OCI-LY7 (cell line): ENCODE data around the genes IQCM and SH3D19.

DNA sequence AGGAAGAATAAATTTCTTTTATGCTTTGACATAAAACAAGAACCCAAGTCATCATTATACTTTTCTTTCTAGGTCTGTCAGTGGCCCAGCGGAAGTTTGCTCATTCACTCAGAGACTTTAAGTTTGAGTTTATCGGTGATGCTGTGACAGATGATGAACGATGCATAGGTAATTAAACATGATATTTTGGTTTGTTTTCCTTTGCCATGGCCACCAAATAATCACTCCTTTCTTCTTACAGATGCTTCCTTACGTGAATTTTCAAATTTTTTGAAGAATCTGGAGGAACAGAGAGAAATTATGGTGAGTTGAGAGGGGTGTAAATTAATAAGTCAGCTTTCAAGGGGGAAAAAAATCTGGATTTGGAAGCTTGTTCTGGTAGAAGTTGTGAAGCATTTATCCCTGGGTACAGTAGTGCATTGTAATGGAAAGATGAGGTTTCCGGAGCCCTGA lies 90.8 kb downstream of the ARHGAP10 start:
- PRO-cap, result no peak
- RAMPAGE, long total RNA, result no peak

DNA sequence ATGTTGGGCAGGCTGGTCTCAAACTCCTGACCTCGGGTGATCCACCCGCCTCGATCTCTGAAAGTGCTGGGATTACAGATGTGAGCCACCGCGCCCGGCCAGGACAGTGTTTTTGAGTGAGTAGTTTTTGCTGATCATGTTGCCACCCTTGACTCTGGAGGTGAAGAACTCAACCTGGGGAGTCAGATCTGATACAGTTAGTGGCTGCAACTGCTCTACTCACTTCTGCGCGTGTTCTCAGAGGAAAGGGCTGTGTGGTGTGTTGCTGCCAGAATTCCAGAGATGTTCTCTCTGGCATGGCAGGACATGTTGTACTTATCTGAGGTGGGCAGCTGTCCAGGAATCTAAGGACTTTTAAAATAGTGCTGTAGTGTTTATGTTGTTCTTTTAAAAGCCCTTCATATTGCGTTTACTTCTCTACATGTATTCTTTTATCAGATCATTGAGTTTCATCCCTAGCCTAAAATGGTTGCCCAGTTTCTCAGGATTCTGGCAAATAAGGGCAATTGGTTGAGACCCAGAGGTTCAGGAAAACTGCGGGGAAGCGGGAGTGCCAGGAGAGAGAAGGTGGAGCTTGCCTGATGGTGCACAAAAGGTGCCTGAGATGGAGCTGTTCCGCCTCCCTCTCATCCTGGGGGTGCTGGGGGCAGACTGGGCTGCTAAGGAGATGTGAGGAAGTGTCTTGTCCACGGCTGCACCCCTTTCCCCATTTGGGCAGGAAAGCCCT lies 97.7 kb downstream of the ARHGAP10 start:
- PRO-cap, result no peak
- RAMPAGE, long total RNA, result no peak

- PRO-cap, result no peak
- RAMPAGE, long total RNA, result no peak
These were observed 237.5 kb downstream of the ARHGAP10 start for GRCh38 chr4:147969367-147969874.

GRCh38 chr4:148191948-148192758 lies 250.1 kb downstream of the NR3C2 start:
- PRO-cap, result no peak
- RAMPAGE, long total RNA, result no peak

GRCh38 chr4:148273414-148274032 lies 168.7 kb downstream of the NR3C2 start:
- PRO-cap, result no peak
- RAMPAGE, long total RNA, result no peak

DNA sequence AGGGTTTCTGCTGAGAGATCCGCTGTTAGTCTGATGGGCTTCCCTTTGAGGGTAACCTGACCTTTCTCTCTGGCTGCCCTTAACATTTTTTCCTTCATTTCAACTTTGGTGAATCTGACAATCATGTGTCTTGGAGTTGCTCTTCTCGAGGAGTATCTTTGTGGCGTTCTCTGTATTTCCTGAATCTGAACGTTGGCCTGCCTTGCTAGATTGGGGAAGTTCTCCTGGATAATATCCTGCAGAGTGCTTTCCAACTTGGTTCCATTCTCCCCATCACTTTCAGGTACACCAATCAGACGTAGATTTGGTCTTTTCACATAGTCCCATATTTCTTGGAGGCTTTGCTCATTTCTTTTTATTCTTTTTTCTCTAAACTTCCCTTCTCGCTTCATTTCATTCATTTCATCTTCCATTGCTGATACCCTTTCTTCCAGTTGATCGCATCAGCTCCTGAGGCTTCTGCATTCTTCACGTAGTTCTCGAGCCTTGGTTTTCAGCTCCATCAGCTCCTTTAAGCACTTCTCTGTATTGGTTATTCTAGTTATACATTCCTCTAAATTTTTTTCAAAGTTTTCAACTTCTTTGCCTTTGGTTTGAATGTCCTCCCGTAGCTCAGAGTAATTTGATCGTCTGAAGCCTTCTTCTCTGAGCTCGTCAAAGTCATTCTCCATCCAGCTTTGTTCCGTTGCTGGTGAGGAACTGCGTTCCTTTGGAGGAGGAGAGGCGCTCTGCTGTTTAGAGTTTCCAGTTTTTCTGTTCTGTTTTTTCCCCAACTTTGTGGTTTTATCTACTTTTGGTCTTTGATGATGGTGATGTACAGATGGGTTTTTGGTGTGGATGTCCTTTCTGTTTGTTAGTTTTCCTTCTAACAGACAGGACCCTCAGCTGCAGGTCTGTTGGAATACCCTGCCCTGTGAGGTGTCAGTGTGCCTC lies 119.7 kb downstream of the NR3C2 start:
- PRO-cap, result no peak
- RAMPAGE, long total RNA, result no peak

DNA sequence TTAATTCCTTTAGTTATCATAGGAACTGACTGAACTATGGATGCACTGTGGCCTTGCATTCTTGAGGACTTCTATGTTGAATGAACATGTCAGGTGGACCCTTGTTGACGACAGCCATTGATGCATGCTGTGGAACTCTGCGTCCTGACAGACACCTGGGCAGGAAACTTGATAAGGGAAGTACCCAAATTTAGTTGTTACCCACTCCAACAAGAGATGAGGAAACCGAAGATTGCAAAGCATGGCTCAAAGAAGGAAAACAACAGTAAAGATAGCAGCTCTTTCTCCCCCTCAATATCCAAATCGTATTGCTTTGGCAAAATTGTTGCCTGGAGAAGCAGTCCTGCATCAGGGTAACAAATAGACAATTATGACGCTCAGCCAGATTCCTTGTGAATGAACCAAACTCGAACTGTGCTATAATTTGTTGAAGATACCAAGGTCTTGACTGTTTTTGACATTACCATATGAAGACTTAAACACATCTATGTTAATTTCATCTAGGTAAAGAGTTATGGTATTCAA lies 540.1 kb upstream of the NR3C2 start:
- PRO-cap, result bidirectional peak, plus-strand start at position 249 of the sequence, minus-strand start at position 75 of the sequence
- RAMPAGE, long total RNA, result no peak

DNA sequence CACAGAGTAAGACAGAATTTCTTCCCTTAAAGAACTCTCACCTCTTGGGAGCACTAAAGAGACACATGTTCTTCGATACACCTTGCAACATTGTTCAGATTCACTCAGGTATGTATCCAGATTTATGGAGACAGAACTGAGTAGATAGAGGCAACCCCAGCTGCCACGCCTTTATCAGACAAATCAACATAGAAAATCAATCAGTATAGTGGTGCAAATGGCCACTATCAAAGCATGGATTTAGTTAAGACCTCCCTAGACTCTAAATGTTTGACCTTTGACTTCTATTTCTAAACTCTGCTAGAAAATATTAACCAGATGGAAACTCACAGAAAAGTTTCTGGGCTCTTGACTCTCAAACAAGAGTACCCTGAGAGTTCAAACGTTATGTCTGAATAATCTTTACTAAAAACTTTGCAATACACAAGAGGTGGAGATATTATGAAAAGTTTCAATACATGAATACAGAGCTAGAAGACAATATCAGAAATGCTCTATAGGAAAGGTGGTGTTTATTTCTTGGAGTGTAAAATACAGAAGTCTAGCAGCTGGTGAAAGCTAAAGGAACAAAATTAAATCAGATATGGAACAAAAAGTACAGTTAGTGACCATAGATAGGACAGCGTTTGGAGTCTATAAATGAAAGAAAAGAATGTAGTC lies 411.4 kb downstream of the IQCM start:
- PRO-cap, result no peak
- RAMPAGE, long total RNA, result no peak

- PRO-cap, result no peak
- RAMPAGE, long total RNA, result no peak
These were observed at the start of gene IQCM for GRCh38 chr4:149815542-149816044. Gene IQCM (minus strand): TSS chr4:149815843.

DNA sequence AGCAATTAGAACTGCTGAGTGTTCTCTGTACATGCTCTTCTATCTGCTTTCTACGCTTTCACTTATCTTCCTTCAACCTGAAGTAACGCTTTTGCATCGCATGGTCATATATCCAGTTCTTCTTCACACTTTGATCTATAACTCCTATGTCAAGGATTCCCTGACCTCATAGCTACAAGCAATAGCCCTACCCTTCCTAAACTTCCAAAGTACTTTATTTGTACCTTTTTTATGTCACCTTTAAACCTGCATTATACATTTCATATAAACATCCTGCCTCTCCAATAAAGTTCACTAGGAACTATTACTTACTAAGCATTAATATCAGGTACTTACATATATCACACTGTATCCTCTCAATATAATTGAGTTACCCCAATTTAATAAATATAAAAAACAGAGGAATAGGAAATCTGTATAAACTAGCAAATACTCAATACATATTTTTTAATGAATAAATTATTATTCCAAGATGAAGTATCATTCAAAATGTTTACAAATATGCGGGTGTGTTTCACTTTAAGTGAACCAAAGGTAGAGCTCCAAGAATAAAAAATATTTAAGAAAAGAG lies 67.5 kb downstream of the MAB21L2 start:
- PRO-cap, result no peak
- RAMPAGE, long total RNA, result no peak

DNA sequence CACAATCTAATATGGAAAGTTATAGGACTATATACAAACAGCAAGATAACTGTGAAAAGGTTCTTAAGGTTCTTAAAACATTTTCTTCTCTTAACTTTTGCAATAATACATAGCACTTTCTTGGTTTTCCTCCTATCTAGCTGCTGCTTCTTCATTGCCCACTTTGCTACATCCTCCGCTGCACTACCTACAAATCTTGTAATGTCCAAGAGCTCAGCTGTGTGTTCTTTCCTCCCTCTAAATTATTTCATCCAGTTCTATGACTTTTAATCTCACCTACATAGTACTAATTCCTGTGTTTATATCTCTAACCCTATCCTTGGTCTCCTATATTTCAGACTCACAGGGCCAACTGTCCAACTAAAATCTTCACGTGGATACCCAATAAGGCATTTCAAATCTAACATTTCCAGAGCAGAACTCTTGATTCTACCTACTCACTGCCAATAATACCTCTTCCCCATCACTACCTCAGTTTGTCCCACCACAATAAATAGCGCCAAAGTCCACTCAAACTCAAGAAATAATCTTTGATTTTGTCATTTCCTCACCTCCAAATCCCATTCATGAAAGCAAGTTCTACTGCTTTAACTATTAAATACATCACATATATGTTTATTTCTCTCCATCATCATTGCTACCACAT lies 165.7 kb downstream of the MAB21L2 start:
- PRO-cap, result no peak
- RAMPAGE, long total RNA, result no peak

DNA sequence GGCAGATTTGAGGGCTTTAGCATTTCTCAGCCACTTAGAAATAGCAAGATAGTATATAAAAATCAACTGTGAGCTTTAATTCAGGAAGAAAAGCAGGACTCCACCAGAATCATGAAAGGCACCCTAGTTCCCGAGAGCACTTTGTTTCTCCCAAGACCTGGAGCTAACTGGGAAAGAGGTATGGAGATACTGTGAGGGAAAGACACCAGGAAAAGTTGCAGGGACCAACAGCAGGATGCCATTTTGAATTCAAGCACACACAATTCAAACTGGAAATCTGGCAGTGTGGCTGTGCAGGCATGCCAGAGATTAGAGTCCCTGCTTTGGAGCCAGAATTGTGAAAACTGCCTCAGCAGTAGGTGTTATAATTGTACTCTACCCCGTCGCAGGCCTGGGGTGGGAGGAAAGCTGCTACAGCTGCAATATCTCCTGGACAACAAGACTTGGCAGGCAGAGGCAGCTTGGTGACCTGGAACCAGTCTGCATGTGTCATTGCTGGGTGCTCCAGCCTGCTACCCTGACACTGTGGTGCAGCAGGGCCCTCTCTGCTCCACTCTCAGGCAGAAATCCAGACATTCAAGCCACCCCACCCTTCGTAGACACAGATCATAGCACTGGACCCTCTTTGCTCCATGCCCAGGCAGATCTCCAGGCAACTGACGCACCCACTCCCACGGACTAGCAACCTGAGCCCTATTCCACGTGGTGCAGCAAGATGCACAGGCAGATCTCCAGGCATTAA lies 140.8 kb downstream of the LRBA start:
- PRO-cap, result no peak
- RAMPAGE, long total RNA, result no peak

DNA sequence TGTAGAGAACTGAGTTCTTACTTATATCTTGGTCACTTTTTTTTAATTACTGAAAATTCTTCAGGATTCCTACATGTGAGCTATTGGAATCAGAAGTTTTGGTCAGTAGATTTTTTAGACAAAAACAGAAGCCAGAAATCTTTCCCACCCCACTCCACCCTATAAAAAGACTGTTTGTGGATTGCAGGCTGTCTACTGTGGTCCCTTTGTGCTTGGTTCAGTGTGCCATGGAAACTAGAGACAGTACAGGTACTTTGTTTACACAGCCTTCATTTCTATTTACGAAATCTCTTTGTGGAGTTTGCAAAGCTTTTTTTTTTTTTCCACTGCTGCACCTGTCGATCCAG lies 20.1 kb upstream of the LRBA start:
- PRO-cap, result no peak
- RAMPAGE, long total RNA, result no peak

DNA sequence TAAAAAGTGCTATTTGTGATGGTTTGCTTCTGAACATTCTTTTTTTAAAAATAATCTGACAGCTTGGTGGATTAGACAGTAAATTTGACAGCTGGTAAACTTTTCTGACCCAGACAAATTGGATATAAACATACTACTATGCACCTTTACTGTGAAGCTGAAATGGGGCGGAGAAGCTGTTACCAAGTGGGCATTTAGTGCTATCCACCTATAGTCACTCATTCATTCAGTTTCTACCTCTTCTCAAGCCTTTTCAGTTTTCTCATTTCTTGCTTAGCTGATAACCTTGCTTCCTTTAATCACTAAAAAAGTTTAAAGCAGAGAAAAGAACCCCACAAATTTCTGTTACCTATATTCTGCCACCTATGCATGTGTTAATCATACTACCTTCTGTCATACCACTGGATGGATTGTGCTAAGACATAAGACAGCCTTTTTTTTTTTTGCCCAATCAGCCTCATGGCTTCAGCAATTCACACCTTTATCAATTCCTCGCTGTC lies 5.2 kb downstream of the RPS3A start:
- PRO-cap, result no peak
- RAMPAGE, long total RNA, result no peak

DNA sequence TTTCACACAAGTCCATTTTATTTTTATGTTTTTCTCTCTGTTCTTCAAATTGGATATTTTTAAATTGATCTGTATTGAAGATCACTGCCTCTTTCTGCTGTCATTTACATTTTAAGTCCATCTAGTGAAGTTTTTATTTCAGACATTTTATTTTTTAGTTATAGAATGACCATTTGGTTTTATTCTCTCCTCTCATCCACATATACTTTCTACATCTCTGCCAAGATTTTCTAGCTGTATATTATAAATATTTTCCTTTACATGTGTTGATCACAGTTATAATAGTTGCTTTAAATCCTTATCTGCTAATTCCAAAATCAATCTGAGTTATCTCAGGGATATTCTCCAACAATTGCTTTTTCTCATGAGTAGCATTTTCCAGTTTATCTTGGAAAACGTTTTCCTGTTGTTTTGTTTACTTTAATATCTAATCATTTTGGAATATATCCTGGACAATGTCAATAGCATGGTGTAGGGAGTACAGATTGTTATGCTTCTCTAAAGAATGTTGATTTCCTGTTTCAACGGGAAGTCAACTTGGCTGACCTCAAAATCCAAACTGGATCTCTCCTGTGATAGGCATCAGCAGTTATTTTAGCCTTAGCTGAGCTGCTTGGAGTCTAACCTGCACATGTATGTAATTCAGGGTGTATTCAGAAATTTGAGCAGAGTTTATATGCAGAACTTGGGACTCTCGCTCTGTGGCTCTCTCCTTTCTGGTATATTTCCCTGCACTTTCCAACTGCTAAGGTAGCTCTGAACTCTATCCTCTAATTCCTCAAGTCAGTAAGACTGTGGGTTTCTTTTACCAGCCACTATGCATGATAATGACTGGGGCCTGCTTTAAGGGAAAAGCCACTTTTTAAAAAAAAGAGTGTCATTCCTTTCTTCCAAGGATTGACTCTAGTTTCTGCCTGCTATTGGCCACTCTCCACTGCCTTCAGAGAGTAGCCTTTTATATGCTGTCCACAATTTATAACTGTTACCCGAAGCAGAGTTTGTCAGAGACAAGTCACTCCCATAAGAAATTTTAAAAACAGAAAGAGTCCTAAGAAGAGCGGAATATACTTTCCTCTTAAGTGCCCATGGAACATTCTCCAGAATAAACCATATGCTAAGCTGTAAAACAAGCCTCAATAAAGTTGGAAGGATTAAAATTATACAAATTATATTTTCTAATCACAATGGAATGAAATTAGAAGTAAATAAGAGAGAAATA lies 7.7 kb downstream of the PRSS48 start:
- PRO-cap, result no peak
- RAMPAGE, long total RNA, result no peak

DNA sequence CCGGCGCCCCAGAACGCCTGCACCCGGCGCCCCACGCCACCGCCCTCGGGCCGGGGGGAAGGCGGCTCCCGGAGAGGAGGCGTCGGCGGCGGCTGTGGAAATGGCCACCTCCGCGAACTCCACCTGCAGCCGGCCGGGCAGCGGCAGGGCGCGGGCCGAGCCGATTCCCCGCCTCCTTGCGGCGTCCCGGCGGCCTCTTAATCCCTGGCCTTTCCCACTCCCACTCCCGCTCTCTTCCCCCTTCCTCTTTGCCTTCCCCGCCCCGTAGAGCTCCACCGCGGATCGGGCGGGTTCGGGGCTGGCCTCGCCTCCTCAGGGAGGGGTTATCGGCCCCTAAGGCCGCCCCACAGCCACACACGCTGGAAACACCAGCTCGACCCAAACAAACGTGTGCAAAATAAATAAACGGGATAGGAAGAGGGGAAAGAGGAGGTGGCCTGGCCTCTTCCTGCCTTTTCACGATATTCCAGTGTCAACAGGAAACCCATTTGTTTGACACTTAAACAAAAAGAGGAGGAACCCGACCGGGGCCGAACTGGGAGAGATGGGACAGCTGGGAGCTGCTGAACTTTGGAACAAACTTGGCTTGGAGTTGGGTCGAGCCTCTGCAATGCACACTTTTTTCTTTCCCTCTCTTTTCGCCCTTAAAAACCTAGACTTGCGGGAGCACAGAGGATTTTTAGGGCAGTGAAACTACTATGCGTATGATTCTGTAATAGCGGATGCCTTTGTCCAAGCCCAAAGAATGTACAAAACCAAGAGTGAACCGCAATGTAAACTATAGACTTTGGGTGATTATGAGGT lies at the start of gene SH3D19:
SH3D19 (minus strand) TSS at position 206 of the 804 bp plus-strand sequence.
- PRO-cap, result no peak
- RAMPAGE, long total RNA, result no peak

- PRO-cap, result no peak
- RAMPAGE, long total RNA, result no peak
These were observed 484 bp upstream of the FHIP1A start for GRCh38 chr4:151408292-151409091.

DNA sequence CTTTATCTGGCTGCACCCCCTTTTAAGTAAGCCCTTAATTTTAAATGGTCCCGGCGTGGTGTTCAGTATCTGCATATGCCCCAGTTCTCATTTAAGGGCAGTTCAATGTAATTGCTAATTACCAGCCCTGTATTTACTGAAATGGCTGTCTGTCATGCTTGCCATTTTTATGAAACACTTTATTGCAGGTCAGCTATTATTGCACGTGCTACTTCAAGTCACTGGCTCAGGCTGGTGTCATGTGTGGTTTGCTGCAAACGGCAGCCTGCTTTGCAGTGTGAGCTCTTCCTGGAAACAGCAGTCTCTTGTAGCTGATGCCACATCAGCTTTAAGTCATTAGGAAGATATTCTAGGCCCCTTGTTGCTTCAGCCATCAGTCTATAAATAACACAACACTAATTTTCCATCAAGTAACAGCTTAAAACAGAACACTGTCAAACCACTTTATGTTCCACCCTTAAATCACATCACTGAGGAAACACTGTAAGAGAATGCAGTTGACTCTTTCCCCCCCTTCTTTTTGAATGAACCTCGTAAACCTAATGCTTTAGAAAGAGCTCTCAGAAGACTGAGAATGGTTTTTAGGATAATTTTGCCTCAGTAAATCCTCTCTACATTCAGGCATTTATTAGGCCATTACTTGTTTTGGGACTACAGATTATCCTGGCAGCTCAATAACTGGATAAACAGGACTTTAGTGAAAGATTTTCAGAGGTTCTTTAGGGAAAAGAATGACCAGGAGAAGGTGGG lies 93.7 kb downstream of the GATB start:
- PRO-cap, result no peak
- RAMPAGE, long total RNA, result no peak

GRCh38 chr4:151951750-151952071 lies 190.9 kb upstream of the GATB start:
- PRO-cap, result no peak
- RAMPAGE, long total RNA, result no peak

DNA sequence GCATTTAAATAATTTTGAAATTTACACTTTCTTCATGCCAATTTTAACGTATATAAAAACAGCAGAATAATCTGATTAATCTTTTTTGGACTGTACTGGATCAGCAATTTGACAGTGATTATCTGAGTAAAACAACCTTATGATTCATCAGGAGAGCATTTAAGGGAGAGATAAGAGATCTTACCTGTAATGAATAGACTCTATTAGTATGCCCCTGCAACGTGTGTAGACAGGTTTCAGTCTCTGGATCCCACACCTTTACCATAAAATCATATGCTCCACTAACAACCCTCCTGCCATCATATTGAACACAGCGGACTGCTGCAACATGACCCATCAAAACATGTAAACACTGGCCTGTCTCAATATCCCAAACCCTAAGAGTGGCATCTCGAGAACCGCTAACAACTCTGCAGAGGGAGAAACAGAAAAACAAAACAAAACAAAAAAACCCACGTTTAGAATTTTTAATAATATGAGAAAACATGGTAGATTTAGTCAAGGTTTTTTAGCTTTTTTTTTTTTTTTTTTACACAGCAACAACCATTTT lies 210.0 kb downstream of the FBXW7 start:
- PRO-cap, result no peak
- RAMPAGE, long total RNA, result no peak